Gallbladder (tissue), 1 donor: ENCODE results near the genes GOLGB1, SLC15A2, FAM162A and KPNA1.

- PRO-cap, result unidirectional peak, minus-strand start at chr3:121748842; bidirectional peak, plus-strand start at chr3:121749236, minus-strand start at chr3:121749142; bidirectional peak, plus-strand start at chr3:121749512, minus-strand start at chr3:121749502; bidirectional peak, plus-strand start at chr3:121750021, minus-strand start at chr3:121749741
Observed at GRCh38 chr3:121748757-121749785, at the start of gene GOLGB1. Gene GOLGB1 (minus strand): TSS chr3:121749741.

GRCh38 chr3:121809235-121809820 lies 25.5 kb downstream of the IQCB1 start:
- PRO-cap, result no peak

DNA sequence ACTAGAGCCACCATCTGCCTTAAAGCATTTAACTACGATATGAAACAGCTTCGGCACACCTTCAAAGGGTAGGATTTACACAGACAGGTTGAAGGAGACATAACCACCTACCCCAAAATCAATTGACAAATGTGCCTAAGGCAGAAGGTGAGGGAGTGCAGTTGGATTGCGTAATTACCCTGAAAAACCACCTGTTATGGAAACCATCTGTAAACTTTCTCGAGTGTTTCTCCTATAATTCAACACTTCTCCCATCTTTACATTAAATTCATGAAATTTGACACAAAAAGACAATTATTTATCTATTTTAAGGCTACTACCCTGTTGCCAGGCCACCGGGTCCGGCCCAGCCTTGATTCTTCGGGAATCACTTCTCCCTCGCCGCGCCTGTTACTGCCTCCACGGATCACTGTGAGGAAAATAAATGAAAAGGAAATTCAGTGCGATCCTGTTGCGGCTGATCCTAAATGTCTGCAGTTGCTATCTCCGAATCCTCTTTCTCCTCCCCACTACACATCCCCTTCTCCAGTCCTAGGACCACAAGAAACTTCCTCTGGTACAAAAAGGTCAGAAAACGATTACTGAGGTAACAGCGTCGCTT lies 689 bp downstream of the IQCB1 start:
- PRO-cap, result no peak

GRCh38 chr3:121894124-121894893 lies at the start of gene SLC15A2:
Gene SLC15A2 (plus strand): TSS chr3:121894401.
- PRO-cap, result no peak

- PRO-cap, result no peak
Observed at GRCh38 chr3:121992540-121993142, 29.4 kb downstream of the ILDR1 start.

DNA sequence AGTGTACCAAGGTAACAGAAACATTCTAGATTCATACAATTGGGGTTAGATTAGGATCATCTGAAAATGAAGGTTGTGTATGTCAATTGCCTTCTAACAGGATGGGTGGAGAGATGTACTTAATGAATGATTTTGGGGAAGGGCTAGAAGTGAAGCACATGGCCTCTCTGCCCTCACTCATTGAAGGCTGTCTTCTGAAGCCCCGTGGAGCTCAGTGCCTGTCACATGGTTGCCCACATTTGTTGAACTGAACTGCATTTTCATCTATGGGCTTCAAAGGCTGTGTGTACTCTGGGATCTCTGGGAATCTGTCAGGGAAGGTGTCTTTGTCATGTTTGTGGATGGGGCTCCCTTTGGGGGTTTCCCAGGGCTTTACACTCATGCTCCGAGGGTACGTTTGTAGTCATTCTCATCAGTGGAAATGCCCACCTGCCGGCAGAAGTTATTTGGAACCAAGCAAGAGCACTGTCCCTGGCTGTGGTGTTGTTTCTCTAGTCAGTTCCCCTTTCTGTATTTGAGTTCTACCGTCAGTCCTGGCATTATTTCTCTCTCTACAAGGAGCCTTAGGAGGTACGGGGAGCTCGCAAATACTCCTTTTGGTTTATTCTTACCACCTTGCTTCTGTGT lies 22.3 kb downstream of the CD86 start:
- PRO-cap, result no peak

DNA sequence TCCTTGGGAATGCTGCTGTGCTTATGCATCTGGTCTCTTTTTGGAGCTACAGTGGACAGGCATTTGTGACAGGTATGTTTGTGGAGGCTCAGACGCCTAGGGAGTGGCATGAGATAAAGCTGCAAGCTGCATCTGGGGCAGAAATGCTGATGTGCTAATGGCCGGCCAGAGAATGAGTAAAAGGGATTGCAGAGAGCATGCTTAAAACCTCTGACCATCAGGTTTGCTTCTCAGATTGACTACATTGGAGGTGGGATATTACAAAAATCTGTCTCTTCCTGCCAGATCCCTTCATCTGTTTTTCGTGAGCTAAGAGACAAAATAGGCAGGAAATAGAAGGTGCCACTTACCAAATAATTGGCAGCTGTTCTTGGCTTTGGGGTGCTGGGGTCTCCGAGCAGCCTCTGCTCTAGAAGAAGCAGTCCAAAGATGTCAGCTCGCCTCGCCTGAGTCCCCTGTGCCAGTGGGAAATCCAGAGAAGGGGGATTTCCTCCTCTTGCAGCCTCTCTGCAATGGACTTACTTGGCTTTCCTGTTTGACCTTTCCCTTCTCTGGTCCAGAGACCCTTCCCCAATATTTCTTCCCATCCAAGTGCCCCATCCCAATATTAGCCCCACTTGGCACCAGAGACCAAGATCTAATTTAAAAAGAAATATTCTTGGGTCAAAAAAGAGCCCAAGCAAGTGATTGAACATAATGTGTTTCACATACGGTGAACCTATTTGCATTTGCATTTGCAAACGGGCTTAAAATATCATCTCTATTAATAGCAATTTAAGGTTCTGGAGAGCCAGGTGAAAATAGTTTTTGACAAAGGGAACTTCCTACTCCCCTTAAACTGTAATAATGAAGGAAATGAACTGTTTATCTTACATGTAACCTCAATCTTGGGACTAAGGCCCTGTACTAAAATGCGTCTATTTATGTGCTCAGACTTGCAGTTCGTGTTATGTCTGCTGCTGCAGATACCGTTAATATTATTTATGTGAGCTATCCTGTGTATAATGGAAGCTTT lies 23.1 kb downstream of the CD86 start:
- PRO-cap, result no peak

DNA sequence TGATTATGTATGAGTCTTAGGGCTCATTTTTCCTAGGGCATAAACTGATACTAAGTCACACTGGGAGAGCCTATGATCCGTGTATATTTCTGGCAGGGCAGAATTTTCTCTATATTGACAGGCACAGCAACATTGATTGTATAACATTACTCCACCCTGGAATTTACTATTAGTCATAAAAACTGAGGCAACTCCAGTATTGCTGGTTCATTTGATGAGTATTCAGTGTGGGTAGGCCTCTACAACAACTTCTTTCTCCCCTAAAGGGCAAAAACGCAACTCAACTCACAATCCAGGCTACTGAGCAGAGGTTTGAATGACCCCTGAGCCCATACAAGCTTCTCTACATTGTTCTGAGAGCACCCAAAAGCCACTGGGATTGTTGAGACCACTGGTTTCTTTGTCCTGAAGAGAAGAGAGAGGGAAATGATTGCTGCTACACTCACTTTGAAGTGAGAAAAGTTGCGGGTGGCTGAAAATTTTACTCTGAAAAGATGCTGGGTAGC lies 10.5 kb upstream of the CSTA start:
- PRO-cap, result no peak

GRCh38 chr3:122383933-122384798 lies at the start of gene FAM162A:
Gene FAM162A (plus strand): TSS chr3:122384182.
- PRO-cap, result bidirectional peak, plus-strand start at chr3:122384230, minus-strand start at chr3:122384105; bidirectional peak, plus-strand start at chr3:122384461, minus-strand start at chr3:122384411

DNA sequence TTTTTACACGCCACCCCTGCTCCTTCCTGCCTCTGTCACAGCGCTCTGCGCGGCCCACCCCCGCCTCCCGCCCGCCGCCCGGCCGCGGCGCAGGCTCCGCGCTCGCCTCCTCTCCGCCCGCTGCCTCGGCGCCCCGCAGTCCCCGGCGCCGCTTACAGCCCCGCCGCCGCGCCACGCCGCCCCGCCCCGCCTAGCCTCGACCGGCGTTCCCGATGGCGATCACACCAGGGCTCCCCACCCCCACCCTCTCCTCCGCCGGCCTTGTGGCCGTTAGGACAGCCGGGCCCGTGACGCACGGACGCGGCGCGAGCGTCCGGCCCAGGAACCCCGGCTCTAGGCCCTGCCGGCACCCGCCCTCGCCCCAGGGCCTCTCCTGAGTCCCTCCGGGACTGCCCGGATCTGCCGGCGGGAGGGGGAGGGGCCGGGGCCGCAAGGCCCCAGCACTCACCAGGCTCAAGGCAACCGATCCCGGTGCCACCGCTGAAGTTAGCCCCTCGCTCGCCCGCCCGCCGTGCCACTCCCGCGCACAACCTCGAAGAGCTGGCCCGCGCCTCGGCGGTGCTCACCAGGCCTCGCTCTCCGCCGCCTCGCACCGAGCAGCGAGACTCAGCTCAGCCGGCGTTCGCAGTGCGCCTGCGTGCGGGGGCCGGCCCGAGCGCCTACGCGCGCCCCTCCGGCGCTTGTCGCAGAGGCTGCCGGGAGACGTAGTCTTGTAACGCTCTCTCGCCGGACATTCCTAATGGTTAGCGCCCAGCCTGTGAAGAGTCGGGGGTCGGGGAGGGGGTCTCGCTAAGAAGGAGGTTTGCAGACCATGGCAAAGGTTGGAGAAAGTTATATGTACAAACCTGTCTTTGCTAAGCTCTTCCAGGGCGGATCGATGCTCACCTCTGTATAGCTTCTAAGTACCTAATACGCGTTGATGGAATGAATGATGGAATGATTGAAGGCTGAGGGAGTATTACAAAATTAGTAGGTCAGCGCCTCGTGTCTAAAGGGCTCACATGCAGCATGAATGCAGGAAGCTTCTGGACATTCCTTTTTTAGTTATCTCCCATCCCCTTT lies at the start of gene KPNA1:
Gene KPNA1 (minus strand): TSS at position 631 of the 1,062 bp plus-strand sequence.
- PRO-cap, result bidirectional peak, plus-strand start at position 138 of the sequence, minus-strand start at position 127 of the sequence; bidirectional peak, plus-strand start at position 273 of the sequence, minus-strand start at position 335 of the sequence; unidirectional peak, minus-strand start at position 608 of the sequence

DNA sequence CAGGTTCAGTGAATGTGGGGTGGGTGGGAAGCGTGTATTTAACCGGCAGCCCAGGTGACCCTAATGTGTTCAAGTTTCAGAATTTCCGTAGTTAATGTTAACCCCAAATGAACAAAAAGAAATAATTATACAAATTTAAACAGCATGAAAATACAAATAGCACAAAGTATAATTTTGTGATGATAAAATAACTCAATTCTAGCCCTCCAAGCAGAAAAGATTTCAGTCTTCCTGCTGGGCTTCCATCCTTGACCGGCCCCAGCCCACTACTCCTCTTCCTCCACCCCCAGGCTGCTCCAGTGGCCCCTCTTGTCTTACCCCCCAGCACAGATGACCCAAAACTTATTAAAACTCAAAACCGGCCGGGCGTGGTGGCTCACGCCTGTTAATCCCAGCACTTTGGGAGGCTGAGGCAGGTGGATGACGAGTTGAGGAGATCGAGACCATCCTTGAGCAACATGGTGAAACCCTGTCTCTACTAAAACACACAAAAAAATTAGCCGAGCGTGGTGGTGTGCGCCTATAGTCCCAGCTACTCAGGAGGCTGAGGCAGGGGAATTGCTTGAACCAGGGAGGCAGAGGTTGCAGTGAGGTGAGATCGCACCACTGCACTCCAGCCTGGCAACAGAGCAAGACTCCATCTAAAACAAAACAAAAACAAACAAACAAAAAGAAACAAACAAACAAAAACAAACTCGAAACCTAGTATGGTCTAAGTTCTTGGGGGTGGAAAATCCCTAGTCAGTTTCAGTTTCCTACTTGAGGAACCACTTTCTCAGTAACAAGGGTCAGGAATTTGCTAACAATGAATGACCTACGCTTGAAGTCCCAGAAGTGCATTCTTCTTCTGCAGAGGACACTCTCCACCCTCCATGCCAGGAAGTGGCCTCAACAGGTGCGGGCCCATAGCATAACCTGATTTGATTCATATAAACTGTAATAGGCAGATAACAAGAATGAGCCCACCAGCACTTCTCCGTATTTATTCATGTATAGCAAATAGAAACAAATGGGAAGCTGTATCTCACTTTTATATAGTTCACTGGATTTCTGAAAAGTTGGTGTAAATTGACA lies 2.1 kb downstream of the PARP14 start:
- PRO-cap, result no peak

- PRO-cap, result no peak
Observed at GRCh38 chr3:122727852-122728119, 47.1 kb downstream of the PARP14 start.

- PRO-cap, result no peak
Observed at GRCh38 chr3:122740517-122740899, 53.1 kb downstream of the HSPBAP1 start.

GRCh38 chr3:122767596-122767981 lies 26.0 kb downstream of the HSPBAP1 start:
- PRO-cap, result no peak

DNA sequence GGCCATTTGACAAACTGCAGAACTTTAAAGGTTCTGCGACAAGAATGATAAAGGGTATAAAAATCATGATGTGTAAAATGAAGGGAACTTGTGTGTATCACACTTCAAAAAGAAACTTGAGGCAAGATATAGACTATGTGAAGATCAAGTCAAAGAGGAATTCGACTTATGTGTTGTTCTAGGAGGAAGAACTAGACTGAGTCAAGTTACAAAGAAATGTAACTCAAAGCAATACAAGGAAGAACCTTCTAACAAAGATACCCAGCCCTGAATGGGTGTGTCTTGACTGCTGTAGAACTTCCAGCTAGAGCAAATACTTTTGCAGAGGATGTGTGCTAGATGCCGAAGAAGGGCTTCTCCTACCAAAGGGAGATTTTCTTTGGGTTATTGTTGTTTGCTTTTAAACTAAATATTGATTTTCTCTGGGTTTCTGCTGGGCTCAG lies 2.4 kb downstream of the SLC49A4 start:
- PRO-cap, result no peak

GRCh38 chr3:123053090-123053674 lies 13.6 kb upstream of the PDIA5 start:
- PRO-cap, result no peak

- PRO-cap, result no peak
Observed at GRCh38 chr3:123209298-123210276, 7.8 kb downstream of the SEC22A start.

GRCh38 chr3:123291170-123291509 lies 89.4 kb downstream of the SEC22A start:
- PRO-cap, result no peak

DNA sequence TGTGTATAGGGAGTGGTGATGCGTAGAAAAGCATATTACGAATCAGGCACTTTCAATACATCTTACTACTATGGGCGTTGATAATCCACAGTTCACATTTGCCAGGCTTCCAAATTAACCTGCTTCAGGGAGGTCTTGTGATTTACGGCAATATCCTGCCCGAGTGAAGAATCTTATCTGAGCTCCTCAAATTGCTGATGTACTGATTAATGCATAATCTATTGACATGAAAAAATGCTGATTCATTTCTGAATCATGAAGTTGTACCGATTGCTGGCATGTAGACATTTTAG lies 97.1 kb downstream of the SEC22A start:
- PRO-cap, result no peak

DNA sequence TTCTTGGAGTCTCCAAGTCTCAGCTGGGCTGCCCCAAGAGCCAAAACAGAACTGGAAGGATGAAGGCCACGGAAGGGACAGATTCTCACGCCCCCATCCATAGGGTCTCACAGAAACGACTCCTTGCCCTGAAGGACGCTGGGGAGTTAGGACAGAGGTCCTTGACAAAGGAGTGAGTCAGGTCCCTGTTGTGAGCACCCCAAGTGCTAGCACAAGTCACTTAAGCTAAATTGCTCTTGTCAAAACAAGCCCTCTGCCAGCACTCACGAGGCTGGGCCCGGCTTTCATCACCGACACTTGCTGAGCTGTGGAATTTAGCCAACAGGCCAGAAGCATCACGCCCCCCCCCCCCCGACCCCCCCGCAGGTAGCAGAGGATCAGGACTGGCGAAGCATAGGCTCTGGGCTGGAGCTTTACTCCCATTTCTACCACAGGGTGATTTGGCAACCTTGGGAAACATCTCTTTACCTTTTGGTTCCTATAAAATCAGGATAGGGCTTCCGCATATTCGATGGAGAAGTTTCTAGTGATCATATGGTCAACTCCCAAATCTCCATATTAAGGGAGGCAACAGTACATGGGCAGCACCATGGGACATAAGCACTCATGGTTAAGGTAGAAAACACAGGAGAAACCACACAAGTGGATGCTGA lies 75.3 kb downstream of the ADCY5 start:
- PRO-cap, result no peak